LNCaP clone FGC (cell line): ENCODE results near the gene ADRA2C.

- RRBS, 2 experiments, result no CpG with 5 or more reads among the region's 4 CpGs
Observed at GRCh38 chr4:2753482-2754050, 2.6 kb downstream of the TNIP2 start.

DNA sequence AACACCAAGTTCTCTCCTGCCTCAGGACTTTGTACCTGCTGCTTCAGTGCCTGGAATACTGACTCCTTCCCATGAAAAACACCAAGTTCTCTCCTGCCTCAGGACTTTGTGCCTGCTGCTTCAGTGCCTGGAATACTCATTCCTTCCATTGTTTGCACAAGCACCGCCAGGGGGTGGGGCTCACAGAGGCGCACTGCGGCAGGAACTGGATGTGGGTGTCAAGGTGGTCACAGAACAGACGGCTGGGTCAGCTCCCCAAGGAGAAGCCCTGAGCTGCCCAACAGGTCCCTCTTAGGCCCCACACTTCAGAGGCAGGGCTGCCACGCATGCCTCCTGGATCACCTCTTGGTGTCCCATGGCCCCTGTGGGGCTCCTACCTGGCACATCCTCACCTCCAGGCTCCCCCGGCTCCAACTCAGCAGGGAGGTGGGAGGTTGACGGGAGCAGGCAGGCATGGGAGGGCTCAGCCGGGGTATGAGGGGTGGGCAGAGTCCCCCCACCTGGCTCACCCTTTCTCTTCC is 5.4 kb upstream of the TNIP2 start:
- RRBS, 2 experiments, result 90 to 93% methylated on average over 3 of the region's 8 CpGs

DNA sequence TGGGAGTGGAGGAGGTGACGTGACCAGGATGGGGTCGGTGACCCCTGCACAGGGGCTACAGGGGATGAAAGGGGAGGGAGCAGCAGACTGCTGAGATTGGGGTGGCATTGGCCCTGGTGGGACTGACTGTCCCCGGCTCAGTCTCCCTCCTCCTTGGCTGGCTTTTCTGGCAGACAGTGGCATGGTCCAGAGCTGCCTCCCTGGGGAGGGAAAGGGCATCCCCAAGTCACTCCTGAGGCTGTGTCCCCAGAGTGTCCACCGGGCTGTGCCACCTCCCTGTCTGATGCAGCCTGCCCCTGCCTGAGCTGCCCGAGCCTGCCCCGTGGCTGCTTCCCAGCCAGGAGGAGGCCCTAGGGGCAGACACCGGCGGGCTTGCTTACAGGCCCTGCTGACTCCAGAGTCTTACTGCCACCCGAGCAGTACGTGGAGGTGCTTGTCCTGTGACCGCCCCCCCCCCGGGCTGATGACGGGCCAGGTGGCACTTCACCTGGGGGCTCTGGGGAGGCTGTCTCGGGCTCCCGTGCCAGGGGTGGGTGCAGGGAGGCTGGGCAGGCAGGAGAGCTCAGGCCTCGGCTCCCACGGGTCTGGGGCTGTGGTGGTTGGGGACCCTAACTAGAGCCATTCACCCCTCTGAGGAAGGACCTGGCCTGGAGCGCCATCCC is 7.3 kb downstream of the SH3BP2 start:
- RRBS, 2 experiments, result 86 to 97% methylated on average over 2 to 3 of the region's 18 CpGs

GRCh38 chr4:2804859-2805388 is 12.0 kb downstream of the SH3BP2 start:
- RRBS, 2 experiments, result 88 to 96% methylated on average over 5 of the region's 19 CpGs

DNA sequence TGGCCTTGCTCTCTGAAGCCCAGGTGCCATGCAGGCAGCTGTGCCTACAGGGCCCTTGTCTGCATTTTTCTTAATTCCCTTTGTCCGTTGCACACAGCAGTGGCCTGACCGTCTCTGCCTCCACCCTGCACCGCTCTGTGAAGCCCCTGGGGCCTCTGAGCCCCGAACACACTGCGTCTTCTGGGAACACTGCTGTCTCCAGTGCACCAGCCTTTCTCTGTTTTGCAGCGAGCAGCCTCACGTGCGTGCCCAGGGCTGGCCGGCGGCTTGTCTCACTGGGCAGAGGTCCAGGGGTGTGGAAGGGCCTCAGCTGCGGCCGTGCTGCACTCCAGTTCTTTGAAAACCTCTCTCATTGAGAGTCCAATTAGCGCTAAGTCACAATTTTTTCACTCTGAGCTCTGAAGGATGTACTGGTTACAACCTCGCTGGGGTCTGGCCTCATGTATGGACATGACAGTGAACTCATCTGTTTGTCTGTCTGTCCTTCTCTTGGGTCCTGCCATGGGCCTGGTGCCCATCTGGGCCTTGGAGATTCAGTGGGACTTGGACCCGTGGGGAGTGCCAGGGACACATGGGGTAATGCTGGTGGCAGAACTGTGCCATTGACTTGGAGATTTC is 14.1 kb downstream of the SH3BP2 start:
- RRBS, 2 experiments, result no CpG with 5 or more reads among the region's 15 CpGs

DNA sequence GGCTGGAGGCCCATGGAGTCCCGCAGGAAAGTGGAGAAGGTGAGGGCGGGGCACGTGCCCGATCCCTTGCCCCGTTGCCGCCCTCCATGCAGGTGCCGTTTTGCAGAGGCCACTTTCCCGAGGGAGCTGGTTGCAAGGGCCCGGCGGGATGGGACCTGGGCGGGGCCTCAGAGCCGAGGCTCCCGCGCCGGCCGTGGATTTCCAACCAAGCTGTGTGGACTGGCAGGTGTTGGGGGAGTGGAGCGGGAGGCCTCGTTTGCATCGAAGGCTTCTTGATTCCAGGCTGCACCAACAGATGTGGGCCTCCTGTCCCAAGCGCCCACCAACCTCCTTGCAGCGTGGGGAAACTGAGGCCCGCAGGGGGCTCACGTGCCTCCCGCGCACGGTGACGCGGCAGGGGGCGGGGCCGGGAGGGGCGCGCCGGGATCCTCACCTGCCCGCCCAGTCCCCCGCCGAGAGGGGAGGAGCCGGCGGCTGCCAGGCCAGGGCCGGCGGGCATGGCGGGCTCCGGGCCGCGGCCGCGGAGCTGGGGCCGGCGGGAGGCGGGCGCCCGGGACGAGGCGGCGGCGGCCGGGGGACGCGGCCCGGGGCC is 24.9 kb downstream of the SH3BP2 start:
- RRBS, 2 experiments, result 3 to 4% methylated on average over 12 of the region's 59 CpGs

- RRBS, 2 experiments, result 96 to 97% methylated on average over 3 of the region's 34 CpGs
Observed at GRCh38 chr4:2824449-2825276, 19.0 kb upstream of the ADD1 start.

DNA sequence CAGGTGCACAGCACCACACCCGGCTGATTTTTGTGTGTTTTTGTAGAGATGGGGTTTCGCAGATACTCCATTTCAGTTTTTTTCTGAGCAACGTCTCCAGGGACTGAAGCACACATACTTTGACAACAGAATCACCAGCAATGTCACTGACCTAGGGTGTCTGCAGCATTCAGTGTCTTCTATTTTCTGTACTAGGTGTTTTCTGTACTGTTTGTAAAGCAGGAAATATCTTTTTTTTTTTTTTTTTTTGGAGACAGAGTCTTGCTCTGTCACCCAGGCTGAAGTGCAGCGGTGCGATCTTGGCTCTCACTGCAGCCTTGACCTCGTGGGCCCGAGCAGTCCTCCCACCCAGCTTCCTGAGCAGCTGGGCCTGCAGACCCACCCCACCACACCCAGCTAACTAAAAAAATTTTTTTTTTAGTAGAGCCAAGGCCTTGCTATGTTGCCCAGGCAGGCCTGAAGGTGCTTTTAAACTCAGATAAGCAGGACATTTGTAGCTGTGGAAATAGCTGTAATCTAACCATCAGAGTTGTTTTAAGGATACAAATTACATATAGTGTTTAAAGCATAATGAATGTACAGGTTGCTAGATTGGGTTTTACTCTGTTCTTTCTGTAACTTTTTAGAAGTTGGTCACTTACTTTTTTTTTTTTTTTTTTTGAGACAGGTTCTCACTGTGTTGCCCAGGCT is 9.0 kb downstream of the ADD1 start:
- RRBS, 2 experiments, result no CpG with 5 or more reads among the region's 7 CpGs

DNA sequence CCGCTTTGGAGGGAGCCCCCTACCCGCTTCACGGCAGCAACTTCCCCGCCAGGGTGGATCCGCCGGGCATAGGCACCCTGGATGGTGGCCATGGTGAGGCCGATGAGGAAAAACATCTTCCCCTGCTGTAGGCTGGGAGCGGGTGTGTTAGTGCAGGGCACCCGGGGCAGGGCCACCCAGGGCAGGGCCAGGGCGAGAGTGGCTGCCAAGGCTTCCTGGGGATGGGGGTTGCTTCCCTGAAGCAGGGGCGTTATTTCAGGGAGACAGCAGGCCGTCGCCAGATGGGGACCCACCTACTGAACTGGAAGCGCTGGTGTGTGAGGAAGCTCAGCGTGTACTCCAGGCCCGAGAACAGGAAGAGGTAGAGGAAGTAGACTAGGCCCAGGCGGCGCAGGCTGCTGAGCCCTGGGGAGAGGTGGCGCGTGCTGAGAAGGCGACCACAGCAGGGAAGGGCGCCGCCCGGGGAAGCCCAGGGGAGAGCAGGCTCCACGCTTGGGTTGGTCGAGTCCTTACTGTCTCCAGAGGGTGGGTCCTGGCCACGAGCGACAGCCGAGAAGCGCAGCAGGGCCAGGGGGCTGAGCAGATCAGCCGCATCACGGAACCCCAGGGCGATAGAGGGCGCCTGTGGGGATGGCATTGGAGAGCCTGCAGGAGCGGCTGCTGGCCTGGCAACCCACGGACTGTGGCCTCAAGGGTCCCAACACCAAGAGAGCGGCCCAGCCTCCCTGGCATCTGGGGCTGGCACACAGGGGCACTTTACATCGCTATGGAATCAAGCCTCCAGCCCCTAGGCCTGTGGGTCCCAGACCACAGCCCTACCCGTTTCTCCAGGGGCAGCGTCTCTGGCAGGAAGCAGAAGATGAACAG is 2.9 kb downstream of the MFSD10 start:
- RRBS, 2 experiments, result 86 to 87% methylated on average over 3 of the region's 40 CpGs

DNA sequence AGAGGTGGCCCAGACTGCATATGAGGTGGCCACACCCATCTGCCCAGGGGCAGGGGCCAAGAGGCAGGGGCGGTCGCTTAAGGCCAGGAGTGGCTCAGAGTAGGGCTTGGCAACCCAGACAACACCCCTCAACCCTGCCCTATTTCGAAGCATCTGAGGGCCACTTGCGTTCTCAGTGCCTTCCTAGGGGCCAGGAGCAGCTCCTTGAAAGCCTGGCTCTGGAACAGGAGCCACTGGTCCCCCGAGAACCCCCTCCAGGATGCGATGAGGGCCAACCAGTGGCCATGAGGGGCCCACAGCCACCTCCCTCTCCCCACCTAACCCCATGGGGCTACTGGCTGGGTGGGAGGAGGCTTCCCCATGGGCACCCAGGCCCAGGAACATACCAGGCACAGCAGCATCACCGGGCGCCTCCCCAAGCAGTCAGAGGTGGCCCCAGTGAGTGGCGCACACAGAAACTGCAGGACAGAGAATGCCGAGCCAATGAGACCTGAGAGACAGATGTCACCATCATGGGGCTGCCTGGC is 1.8 kb downstream of the MFSD10 start:
- RRBS, 2 experiments, result no CpG with 5 or more reads among the region's 10 CpGs

DNA sequence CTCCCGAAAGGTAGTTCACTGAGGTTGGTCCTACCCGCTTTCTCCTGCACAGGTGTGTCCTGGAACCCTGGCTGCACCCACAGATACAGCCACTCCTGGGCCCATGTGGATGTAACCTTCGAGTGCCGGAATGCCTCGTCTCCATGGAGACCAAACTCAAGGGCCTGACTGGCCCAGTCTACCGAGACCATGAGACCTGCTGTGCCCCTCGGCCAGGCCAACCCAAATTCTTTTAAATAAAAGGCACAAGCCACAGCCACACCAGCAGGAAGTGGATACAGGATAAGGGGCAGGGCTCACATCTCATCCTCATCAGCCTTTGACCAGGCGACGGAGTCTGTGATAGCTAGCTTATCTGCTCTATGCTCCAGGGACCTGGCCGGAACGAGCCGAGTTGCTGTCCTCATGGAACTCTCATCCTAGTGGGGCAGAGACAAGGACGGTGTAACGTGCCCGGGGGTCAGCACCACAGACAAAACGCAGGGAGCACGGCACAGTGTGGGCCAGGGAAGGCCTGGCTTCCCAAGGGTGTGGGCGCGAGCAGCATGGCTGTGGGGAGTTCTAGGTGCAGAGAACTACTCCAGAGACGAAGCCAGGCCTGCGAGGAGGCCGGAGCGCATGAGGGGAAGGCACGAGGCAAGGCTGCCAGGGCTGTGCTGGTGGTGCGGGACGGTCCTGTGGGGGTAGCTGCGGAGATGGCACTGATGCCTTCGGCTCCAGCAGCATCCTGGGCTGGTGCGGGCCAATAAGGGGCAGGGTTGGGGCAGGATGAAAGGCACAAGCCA is 5.8 kb upstream of the MFSD10 start:
- RRBS, 2 experiments, result 94 to 96% methylated on average over 6 of the region's 29 CpGs

DNA sequence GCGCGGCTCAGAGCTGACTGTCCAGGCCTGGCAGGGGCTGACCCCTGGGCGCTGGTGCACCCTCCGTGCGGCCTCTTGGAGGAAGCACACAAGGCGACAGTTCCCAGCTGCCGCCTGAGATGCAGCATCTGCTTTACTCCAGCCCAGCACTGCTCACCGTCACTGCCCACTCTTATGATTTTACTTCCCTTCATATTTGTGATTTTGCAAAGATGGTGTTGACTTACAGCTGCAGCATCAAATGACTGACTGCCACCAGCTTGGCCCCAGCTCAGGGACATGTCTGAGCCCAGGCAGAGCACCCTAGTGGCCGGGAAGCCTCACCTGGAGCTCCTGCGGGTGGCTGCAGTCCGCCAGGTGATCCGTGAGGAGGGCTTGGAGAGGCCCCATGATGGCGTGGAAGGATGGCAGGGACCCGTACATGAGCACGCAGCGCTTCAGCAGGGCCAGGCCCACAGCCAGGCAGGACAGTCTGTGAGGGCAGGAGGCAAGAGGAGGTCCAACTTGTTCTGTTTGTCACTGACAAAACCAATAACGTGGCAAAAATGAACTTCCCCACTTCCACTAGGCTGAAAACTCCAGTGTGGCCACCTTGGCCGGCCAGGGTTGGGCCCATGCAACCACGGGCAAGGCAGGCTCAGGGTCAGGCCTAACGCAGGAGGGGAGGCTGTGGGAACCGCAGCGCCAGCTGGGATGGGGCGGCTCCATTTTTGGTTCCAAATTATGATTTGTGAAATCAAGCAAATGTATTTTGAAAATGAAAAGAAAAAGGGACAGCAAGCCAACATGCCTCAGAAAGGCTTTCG is 6.8 kb upstream of the MFSD10 start:
- RRBS, 2 experiments, result no CpG with 5 or more reads among the region's 24 CpGs

DNA sequence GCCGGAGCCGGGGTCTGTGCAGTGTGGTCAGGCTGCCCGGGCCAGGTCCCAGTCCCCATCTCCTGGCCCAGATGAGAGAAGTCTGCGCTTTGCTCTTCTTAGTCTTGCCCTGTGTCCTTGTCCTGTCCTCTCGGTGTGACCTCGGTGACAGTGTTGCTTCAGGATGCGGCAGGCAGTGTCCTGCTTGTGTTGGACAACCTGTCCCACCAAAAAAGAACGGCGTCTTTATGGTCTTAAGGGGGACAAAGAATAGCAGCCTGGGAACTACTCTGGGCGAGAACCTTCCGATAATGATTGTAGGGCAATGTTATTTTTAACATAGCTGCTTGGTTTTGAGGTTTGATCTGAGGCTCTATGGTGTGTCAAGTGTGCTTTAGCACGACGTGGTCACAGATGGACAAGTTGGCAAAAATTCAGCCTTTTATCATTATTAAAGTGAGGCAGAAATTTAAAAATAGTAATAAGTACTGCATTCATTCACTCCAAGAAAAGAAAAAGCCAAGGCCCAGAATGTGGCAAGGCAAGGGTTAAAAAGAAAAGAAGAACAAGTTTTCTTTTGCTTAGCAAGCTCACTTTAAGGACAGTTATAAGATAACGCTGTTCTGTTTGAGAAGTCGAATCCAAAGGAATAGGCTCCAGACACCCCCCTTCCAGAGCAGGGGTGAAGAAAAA is 1.0 kb downstream of the GRK4 start:
- RRBS, 2 experiments, result 7 to 13% methylated on average over 1 of the region's 15 CpGs

DNA sequence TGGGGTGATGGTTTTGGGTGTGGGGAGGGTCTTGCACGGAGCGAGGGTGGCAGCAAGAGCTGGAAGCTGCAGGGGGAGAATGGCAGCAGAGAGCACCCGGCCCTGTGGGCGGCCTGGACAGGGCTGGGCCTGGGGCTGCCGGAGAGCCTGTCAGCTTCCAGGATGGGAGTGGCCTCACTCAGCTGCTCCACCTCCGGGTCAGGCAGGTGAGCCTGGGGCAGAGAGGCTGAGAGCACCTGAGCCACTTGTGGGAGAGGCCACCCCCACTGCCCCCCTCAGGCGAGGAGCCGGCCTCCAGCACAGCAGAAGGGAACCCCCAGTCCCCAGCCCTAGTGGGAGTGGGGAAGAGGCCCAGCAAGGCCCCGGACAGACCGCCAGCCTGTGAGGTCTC is 1.6 kb downstream of the MSANTD1 start:
- RRBS, 2 experiments, result 81 to 82% methylated on average over 7 to 8 of the region's 10 CpGs

DNA sequence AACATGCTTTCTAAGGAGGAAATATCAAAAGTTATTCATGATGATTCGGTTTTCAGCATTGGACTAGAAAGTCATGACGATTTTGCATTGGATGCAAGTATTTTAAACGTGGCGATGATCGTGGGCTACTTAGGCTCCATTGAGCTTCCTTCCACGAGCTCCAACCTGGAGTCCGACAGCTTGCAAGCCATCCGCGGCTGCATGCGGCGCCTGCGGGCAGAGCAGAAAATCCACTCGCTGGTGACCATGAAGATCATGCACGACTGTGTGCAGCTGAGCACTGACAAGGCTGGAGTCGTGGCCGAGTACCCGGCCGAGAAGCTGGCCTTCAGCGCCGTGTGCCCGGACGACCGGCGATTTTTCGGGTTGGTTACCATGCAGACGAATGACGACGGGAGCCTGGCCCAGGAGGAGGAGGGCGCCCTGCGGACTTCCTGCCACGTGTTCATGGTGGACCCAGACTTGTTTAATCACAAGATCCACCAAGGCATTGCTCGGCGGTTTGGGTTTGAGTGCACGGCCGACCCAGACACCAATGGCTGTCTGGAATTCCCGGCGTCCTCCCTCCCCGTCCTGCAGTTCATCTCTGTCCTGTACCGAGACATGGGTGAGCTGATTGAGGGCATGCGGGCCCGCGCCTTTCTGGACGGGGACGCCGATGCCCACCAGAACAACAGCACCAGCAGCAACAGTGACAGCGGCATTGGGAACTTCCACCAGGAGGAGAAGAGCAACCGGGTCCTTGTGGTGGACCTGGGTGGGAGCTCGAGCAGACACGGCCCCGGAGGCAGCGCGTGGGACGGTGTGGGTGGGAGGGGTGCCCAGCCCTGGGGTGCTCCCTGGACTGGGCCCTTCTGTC is 24.2 kb downstream of the RGS12 start:
- RRBS, 2 experiments, result 86% methylated on average over 7 of the region's 53 CpGs

DNA sequence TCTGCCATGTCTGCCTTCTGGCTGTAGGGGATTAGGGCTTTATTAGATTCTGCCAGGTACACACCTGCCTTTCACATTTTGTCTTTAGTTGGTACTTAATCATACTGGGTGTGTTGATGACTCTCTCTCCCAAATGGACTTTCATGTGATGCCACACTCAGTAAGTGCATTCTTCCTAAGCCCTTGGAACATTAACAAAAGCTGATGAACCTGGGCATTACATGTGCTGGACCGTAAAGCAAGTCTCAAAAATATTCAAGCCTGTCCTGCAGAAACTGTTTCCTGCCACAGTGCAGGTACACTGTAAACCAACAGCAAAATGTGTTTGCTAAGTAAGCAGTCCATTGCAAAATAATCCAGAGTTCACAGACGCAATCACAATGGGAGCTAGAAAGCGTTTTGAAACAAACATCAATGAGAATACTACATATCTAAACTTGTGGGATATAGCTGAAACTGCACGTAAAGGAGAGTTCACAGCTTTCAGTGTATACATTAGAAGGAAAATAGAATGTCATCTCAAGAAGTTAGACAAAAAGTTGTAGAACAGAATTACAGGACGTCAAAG is 61.6 kb downstream of the RGS12 start:
- RRBS, 2 experiments, result no CpG with 5 or more reads among the region's 5 CpGs

DNA sequence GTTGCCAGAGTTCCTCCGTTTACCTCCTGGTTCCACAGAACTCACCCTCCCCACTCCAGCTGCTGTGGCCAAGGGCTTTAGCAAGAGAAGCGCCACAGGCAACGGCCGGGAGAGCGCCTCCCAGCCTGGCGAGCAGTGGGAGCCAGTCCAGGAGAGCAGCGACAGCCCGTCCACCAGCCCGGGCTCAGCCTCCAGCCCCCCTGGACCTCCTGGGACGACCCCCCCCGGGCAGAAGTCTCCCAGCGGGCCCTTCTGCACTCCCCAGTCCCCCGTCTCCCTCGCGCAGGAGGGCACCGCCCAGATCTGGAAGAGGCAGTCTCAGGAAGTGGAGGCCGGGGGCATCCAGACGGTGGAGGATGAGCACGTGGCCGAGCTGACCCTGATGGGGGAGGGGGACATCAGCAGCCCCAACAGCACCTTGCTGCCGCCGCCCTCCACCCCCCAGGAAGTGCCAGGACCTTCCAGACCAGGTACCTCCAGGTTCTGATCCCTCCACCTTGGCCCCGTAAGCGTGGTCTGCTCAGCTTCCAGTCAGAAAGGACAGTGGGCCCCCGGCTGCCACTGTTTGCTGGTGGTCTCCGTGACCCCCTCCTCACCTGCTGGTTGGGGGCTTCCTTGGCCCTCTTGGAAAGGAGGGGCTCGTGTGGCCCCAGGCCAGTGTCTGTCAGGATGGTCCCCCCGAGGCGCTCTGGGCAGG is 11.1 kb upstream of the HGFAC start:
- RRBS, 2 experiments, result 66 to 69% methylated on average over 8 to 10 of the region's 29 CpGs

DNA sequence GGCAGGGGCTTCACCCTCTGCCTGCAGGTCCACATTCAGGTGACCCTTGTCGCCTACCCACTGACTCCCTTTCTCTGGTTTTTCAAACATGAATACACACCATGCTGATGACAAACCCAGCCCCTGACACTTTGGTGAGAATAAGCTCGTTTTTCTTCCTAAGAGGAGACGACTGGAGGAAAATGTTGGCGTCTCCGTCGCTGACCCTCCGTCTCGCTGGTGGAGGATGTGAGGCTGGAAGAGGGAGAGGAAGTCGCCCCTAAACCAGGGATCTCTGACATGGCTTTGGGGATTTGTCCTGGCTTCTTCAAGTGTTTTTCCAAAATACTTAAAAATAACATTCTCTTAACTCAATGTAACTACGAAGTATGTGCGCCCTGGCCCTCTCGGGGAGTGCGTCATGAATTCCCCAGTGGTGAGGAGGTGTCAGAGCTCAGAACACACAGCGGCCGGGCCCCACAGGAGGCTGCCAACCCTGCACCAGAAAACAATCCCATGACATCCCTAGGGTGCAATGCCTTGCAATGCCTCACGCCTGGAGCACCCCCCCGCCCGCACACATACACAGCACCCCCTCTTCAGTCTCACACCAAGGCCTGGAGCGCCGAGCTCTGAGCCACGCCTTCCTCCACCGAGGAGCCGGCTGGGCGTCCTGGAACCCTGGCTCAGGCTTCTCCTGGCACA is 108.5 kb upstream of the ADRA2C start:
- RRBS, 2 experiments, result 72 to 77% methylated on average over 2 of the region's 24 CpGs

- RRBS, 2 experiments, result no CpG with 5 or more reads among the region's 9 CpGs
Observed at GRCh38 chr4:3729508-3730011, 36.6 kb upstream of the ADRA2C start.

DNA sequence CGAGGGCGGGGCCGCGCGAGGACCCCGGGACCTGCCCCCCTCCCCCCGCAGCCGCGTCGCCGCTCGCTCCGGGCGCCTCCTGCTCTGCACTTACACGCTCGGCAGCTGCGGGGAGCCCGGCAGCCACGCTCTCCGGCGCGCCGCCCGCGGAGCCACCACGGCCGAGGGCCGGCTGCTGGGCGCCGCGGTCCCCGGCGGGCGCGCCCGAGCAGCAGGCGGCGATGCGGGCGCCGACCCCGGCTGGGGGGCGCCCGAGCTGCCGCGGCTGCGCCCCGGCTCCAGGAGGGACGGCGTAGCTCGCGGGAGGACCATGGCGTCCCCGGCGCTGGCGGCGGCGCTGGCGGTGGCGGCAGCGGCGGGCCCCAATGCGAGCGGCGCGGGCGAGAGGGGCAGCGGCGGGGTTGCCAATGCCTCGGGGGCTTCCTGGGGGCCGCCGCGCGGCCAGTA is at the start of gene ADRA2C:
TSS of gene ADRA2C (plus strand) at position 89 of the 447 bp plus-strand sequence.
- RRBS, 2 experiments, result 4 to 5% methylated on average over 45 of the region's 74 CpGs